Urinary bladder (tissue), 3 donors: ENCODE data around the genes ZMYM5 and IL17D.

DNA sequence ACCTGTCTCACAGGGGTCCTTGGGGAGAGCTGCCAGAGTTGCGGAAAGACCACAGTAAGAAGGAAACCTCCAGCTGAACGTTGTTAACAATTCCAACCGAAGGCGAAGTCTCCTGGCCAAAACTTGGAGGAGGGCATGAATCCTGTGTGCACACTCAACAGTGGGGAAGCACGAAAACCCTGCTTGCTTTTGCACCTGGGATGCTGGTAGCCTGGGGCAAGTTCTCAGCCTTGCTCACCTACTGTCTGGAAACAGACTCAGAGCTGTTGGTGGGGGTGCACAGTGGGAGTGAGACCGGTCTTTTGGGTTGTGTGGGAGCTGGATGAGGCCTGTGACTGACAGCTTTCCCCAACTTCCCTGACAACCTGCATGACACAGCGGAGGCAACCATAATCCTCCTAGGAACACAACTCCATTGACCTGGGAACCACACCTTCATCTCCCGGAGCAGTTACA lies 62.3 kb upstream of the TUBA3C start:
- PRO-cap, result no peak
- RAMPAGE, long total RNA, result no peak

GRCh38 chr13:19863190-19863733 lies at the start of gene ZMYM5:
Gene ZMYM5, minus strand, starts transcription at chr13:19863649.
- PRO-cap, result bidirectional peak, plus-strand start at chr13:19863866, minus-strand start at chr13:19863508
- RAMPAGE, long total RNA, result no peak

DNA sequence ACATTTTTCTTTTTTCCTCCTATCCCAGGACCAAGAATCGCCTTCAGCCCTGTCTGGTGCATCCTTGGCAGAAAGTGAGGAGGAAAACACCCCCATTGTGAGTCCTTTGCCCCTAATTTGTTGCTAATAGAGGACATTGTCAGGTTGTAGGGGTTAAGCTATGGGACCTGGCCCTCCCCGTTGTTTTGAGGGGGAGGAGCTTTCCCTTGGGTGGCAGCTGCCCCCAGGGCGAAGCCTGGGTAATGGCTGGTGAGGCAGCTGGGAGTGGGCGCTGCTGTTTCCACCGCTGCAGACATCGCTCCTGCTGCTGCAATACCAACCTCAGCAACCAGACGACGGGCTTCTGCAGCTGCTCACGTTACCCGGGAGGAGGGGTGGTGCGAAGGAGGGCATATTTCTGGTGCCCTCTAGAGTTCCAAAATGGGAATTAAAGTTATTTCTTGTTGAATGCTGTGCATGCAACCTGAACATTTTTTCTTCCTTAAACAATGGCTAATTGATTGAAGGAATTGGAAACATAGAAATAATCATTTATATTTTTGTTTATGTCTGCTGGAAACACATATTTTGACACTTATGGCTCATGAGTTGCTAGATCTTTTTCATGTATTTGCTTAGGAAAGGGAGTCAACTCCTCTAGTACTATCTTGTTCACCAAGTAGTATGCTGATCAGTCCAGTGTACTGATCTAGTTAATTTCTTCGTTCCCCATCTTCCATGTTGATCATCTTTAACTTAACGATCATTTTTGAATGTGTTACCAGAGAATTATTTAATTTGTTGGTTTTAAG lies 1.6 kb downstream of the ZMYM2 start:
- PRO-cap, result unidirectional peak, minus-strand start at position 303 of the sequence
- RAMPAGE, long total RNA, result no peak

- PRO-cap, result no peak
- RAMPAGE, long total RNA, result no peak
These were observed 135.0 kb downstream of the CRYL1 start for GRCh38 chr13:20390507-20391282.

- PRO-cap, result no peak
- RAMPAGE, long total RNA, result no peak
These were observed 105.6 kb downstream of the CRYL1 start for GRCh38 chr13:20420085-20420347.

DNA sequence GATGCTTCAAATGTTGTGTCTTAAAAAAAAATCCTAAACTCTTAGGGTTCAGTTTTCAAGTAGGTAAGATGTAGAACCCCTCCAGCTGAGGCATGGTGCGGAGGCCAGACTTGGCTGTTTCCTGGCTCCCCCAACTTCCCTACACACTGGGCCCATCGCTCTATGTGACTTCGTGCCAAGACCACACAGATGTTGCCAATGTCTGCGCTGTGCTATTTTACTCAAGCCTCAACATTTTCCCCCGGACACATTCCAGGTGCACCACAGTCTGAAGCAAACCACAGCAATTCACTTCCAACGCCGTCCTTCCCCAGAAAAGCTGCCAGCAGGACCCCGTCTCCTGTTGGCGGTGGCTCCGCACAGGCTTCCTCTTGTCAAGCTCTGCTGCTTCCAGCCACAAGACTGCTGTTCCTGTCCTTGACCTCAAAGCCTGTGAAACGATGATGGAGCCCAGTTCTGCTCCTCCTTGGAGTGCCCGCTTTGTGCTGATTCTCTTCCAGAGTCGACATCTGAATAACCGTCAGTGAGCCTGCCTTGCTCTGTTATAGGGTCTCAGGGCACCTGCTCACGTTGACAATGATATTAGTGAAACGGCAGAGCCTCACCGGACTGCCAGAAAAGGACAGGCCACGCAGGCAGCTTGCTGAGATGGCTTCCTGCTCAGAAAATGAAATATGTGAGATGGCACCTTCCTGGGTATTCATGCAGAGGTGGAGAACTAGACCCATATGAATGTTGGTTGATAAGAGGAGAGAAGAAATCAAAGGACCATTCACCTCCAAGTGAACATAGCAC lies 100.6 kb downstream of the CRYL1 start:
- PRO-cap, result no peak
- RAMPAGE, long total RNA, result no peak

DNA sequence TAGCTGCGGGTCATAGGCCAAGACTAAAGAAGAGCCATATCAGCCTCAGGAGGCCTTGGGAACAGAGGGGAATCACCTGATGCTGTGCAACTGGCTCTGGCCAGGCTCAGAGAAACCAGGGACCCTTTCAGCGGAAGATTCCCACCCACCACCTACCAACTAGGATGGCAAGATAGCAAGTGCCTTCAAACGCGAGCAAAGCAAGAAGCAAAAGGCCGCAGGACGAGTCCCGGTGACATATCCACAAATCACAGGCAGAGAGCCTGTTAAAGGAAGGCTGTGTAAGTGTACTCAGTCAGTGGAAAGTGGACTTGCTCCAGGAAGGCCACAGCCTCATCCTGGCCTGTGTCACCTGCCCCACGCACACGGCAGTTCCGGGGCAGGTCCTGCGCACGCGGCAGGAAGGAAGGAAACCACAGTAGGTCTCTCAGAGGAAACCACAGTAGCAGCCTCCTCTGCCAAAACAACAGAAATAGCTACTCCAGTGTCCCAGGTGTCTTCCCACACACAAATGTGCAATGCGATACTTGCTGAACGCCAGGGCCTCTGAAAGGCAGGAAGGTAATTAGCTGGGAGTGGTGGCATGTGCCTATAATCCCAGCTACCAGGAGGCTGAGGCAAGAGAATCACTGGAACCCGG lies 49.9 kb downstream of the CRYL1 start:
- PRO-cap, result no peak
- RAMPAGE, long total RNA, result no peak

- PRO-cap, result bidirectional peak, plus-strand start at chr13:20703720, minus-strand start at chr13:20703688
- RAMPAGE, long total RNA, result no peak
These were observed at the start of gene IL17D for GRCh38 chr13:20702951-20703845. Gene IL17D, plus strand, starts transcription at chr13:20703699.

- PRO-cap, result no peak
- RAMPAGE, long total RNA, result no peak
These were observed 232 bp downstream of the IL17D start for GRCh38 chr13:20703846-20704015.

DNA sequence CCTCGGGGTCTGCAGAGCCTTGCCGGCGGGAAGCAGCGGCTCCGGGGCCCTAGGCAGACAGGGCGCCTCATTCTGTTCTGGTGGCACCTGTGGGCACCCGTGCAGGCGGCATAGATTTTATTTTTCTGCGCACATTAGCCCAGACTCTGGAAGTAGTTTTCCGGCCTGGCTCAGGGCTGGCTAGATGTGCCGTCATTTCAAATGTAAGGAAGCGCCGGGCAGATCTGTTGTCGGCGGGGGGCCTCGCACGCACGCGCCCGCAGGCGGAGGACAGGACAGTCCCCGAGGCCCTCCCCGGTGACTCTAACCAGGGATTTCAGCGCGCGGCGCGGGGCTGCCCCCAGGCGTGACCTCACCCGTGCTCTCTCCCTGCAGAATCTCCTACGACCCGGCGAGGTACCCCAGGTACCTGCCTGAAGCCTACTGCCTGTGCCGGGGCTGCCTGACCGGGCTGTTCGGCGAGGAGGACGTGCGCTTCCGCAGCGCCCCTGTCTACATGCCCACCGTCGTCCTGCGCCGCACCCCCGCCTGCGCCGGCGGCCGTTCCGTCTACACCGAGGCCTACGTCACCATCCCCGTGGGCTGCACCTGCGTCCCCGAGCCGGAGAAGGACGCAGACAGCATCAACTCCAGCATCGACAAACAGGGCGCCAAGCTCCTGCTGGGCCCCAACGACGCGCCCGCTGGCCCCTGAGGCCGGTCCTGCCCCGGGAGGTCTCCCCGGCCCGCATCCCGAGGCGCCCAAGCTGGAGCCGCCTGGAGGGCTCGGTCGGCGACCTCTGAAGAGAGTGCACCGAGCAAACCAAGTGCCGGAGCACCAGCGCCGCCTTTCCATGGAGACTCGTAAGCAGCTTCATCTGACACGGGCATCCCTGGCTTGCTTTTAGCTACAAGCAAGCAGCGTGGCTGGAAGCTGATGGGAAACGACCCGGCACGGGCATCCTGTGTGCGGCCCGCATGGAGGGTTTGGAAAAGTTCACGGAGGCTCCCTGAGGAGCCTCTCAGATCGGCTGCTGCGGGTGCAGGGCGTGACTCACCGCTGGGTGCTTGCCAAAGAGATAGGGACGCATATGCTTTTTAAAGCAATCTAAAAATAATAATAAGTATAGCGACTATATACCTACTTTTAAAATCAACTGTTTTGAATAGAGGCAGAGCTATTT lies 18.1 kb downstream of the IL17D start:
- PRO-cap, result no peak
- RAMPAGE, long total RNA, result no peak

GRCh38 chr13:20987488-20988514 lies 73.6 kb downstream of the LATS2 start:
- PRO-cap, result no peak
- RAMPAGE, long total RNA, result no peak

- PRO-cap, result no peak
- RAMPAGE, long total RNA, result no peak
These were observed 4.3 kb upstream of the LATS2 start for GRCh38 chr13:21065667-21066024.

- PRO-cap, result no peak
- RAMPAGE, long total RNA, result no peak
These were observed 1.4 kb downstream of the SKA3 start for GRCh38 chr13:21174943-21175262.

DNA sequence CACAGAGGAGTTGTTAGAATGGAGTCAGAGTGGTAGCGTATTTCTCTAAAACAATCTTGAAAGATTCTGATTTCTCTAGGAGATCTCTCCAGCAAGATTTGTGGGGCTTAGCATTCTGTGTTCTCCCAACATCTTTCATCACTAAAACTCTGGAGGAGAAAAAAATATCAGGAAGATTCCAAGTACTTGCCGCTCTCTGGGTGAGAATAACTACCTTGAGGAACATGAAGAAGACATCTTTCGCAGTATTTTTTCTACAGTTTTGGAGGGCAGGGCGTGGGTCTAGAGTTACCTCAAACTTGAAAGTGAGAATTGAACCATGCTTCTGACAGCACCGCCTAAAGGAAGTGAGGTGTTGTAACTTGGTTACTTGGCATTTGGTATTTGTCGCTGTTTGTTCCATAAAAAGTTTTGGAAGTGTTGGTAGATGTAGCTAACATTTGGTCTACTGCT lies 134.1 kb downstream of the MRPL57 start:
- PRO-cap, result unidirectional peak, minus-strand start at position 198 of the sequence
- RAMPAGE, long total RNA, result no peak

- PRO-cap, result no peak
- RAMPAGE, long total RNA, result no peak
These were observed 132.0 kb downstream of the ZDHHC20 start for GRCh38 chr13:21326800-21327777.

DNA sequence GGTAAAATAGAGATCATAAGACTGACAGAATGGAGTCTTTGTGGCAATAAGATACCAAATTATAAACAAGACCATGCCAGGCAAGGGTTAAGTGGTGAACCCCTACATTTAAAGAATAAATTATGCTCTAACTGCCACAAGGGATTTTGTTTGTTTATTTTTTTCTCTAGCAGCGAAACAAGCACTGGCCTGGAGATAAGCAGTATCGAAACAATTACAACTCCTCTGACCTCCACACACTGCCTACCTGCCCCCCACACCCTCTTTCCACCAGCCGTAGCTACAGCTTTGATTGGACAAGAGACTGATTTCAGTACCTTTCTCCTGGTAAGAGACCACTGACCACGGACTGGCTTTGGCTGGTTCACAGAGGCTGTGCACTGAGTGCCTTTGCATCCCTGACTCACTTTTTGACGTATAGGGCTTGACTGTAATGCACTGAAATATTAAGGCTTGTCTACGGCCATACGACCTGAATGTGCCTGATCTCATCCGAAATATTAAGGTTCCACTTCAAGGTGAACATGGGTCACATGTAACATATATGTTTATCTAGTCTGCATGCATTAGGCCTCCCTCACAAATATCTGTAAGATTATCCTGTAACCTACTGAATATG lies 7.4 kb upstream of the ZDHHC20 start:
- PRO-cap, result no peak
- RAMPAGE, long total RNA, result no peak

DNA sequence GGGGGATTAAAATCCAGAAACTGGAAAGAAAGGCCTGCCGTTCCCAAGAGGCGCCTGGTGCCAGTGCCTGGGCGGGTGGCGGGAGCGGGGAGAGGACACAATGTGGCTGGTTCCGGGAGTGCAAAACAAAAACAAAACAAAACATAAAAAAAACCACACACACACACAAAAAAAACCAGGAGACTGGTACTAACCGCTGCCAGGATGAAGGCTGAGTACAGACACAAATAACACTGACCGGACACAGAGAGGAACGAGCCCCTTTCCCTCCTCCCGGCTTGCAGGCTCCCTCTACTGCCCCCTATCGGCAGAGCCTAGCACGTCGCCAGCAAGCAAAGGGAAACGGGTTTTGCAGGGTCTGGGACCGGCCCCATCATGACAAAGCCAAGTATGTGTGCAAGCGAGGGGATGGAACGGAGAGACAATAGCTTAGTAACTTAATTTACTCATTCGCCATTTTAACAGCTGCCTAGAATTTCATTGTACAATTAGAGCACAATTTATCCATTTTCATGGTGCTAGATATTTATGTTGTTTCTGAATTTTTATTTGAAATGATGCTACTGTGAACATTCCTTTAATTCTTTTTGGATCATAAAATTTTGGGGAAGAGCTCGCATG lies 17.9 kb upstream of the ZDHHC20 start:
- PRO-cap, result no peak
- RAMPAGE, long total RNA, result no peak

DNA sequence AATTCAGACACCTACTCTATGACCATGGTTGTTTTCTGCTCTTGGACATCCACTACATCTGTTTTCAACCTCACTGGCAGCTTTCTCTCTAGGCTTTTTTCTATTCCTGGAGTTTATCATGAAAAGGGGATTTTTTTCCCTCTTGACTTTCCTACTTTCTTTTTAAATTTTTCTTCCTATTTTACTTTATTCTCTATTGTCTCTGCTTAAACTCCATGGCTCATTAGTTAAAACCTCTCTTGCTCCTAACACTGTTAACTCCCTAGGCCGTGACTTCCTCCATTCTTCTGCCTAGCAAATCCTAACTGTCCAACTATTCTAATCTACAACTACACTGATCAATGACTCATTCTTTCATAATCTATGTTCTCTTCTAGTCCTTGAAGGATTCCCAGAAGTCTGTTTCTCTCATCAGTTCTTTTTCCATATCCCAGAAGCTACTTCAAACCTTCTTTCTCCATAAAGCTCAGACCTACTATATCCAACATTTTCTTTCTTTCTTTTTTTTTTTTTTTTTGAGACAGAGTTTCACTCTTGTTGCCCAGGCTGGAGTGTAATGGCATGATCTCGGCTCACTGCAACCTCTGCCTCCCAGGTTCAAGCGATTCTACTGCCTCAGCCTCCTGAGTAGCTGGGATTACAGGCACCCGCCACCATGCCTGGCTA lies 66.9 kb downstream of the MICU2 start:
- PRO-cap, result no peak
- RAMPAGE, long total RNA, result no peak

- PRO-cap, result no peak
- RAMPAGE, long total RNA, result no peak
These were observed 338.7 kb downstream of the FGF9 start for GRCh38 chr13:22009473-22010131.

DNA sequence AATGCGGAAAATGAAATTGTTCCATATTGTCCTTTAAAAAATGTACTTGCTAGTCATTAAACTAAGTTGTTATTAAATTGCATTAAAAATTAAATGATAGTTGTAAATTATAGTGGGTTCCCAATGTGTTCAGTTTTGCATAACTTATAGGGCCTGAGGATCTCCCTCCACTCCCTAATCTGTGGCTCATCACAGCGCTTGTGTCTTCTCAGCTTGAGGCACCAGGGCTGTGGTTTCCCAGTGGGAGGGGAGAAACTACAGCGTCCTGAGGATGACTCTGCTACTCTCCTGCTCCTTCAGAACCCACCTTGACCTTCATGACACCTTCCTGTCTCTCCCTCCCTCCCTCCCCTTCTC lies 1.3 kb downstream of the SGCG start:
- PRO-cap, result no peak
- RAMPAGE, long total RNA, result no peak